Non-pigmented ciliary epithelial cell (primary cell): ENCODE data around the genes ANXA5, IL21, SPATA5 and ABHD18.

DNA sequence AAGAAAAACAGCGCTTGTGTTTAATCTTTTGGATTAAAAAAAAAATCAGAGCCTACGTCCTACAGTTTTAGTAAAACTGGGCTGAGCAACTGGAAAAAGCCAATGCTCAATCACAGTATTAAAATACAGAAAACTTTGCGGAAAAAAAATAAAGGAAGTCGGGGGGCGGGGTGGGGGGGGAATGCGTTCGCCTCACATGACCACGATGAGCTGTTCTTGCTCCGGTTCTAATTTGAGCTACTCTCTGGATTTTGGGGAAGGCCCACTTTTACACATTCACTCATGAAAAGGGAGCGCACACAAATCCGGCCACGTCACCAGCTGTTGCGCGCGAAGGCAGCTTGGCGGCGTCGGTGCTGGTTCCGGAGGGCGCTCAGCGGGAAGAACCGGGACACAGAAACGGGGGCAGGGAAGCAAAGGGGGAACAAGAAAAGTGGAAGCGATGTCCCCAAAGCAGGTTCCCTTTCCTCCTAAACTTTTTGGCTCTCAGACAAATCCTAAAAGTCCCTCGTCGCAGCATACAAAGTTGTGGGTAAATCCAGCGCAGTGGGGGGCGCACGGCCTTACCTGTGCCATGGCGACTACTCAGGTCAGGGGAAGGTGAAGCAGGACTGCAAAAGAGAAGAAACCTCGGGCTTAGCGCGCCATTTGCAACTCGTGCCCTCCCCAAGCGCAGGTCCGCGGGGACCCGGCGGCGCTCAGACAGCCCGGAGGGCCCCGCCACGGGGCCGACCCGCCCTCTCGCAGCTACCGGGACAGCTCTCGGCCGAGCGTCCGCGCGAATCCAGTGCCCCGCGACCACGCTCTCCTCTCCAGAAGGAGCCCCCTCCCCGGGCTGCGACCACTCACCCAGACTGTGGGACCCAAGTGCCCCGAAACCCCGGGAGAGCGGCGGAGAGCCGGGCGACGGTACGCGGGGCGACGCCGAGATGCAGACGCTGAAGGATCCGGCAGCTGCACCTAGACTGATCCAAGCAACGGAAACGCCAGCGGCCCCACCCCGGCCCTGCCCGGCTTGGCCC, at the start of gene ANXA5:
Gene ANXA5 (minus strand): TSS at position 967 of the 1,022 bp plus-strand sequence.
- RRBS: 2% methylated on average over 44 of the region's 77 CpGs

- RRBS: no CpG with 5 or more reads among the region's 3 CpGs
Measured at GRCh38 chr4:121853253-121854012, 16.8 kb downstream of the BBS7 start.

GRCh38 chr4:122620960-122621312, at the start of gene IL21:
TSS of gene IL21 (minus strand) at chr4:122621066.
- RRBS: no CpG with 5 or more reads among the region's 3 CpGs

DNA sequence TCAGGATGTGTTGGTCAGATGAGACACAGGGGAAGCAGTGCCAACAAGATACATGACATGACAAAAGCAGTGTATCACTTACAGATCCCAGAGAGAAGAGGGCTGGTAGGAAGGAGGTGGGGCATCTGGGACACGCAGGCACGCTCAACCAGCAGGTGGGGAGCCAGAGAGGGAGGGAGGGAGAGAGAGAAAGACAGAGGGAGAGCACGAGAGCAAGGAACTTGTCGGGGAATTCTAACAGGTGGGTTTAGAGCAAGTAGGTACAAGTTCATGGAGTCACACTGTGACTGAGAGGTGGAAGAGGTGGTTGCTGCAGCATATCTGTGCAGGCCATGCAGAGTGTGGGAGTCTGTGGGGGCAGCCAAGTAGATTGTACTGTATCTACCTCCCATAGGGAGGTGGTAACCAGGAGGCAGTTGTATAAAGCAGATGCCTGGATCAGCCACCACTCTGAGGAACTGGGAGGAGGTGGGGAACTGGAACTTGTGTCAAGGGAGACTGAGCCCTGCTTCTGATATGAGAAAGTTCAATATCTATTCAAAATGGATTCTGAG, 43.6 kb downstream of the BBS12 start:
- RRBS: no CpG with 5 or more reads among the region's 4 CpGs

DNA sequence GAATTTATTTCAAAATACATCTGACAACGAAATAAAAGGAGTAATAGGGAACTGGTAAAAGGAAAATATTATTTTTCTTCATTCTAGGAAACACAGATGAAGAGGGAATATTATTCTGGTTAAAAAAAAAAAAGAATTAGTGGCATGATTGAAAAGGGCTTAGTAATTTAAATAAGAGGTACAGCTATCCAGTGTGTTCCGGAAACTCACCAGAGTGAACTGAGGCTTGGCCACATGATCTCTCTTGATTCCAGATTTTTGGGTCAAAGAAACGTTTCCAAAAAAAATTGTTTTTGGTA, 28.1 kb upstream of the FGF2 start:
- RRBS: no CpG with 5 or more reads among the region's 3 CpGs

- RRBS: no CpG with 5 or more reads among the region's 23 CpGs
Measured at GRCh38 chr4:122922799-122923254, at the start of gene SPATA5. TSS of gene SPATA5 (plus strand) at chr4:122923078.

DNA sequence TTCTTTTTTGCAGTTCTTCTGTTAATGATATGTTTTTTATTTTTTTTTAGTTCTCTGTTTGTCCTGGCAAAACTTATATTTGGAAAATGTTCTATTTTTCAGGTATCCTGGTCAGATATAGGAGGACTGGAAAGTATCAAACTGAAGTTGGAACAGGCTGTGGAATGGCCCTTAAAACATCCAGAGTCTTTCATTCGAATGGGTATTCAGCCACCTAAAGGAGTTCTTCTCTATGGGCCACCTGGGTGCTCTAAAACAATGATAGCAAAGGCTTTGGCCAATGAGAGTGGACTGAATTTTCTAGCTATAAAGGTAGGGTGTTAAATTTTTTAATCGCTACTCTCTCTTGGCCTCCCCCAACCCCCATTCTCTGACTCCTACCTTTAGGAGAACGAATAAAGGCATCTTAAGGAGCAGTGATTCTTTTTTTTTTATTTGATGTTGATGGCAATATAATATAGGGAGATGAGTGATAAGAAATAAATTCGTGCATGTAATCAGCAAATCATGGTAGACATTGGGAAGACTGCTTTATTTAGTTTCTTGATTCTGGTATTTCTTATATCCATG, 105.3 kb downstream of the SPATA5 start:
- RRBS: no CpG with 5 or more reads among the region's 4 CpGs

- RRBS: no CpG with 5 or more reads among the region's 12 CpGs
Measured at GRCh38 chr4:123401269-123402447, 5.1 kb downstream of the SPRY1 start.

DNA sequence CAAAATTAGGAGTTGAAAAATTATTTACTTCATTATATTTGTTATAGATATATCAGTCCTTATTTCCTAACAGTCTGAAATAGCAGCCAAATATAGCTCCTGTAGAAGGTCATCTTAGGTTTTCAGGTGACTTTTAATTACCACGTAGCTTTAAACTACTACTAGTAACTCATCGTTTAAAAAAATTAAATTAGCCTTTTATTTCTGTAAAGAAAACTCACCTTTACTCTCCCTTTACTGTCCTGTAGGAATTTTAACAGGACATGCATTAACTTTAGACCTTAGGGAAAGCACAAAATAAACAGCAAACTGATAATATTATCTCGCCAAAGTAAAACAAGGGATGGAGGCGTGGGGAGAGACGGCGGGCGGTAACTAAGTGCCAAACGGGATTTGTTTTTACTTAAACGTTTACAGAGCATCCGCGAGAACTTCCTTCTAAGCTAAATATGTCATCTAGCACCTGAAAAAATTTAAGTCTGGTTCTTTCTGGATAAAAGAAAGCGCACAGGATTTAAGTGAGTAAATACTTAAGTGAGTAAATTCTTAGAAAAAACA, 108.3 kb downstream of the SPRY1 start:
- RRBS: no CpG with 5 or more reads among the region's 12 CpGs

- RRBS: 2% methylated on average over 10 of the region's 56 CpGs
Measured at GRCh38 chr4:123505422-123506308, 109.1 kb downstream of the SPRY1 start.

- RRBS: no CpG with 5 or more reads among the region's 3 CpGs
Measured at GRCh38 chr4:123599576-123600336, 203.2 kb downstream of the SPRY1 start.

GRCh38 chr4:123826758-123827246, 430.2 kb downstream of the SPRY1 start:
- RRBS: no CpG with 5 or more reads among the region's 2 CpGs

DNA sequence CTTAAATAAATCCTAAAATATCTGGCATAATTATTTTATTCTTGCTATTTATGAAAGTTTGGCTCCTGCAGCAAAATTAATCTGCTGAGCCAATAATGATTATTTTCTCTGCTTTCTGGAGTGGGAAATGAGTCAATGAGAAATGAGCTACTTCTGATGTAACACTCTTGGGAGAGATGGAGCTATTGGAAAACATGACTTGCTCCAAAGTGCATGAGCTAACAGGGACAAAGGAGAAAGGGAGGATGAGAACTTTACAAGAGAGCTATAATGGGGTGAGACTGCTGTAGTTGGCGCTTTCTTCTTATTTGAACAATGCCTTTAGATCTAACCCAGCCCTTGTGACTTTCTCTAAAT, 615.1 kb downstream of the ANKRD50 start:
- RRBS: no CpG with 5 or more reads among the region's 1 CpG

DNA sequence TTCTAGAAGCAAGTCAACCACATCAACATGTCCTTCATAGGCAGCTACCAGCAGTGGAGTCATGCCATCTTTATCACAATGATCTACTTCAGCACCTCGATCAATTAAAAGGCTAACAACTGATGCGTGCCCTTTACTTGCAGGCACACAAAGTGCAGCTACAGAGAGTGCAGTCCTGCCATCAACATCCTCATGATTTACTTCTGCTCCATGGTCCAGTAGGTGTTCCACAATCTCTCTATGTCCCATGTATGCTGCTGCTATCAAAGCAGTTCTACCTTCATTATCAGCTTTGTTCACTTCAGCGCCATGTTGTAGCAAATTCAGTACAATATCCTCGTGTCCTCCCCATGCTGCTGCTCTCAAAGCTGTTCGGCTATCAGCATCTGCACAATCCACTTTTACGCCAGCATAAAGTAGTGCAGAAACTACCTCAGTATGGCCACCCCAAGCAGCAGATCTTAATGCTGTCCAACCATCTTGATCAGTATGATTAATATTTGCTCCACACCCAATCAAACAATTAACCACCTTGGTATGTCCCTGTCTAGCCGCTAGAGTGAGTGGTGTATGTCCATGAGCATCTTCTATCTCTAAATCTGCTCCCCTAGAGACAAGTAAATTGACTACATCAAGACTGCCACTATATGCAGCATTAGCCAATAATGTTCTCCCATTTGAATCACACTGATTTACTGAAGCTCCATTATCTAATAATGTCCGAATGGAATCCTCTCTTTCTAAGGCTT, 41.4 kb downstream of the ANKRD50 start:
- RRBS: no CpG with 5 or more reads among the region's 8 CpGs

GRCh38 chr4:124709922-124710800, 2.4 kb downstream of the ANKRD50 start:
- RRBS: no CpG with 5 or more reads among the region's 8 CpGs

GRCh38 chr4:127623411-127624018, 9.2 kb upstream of the INTU start:
- RRBS: no CpG with 5 or more reads among the region's 33 CpGs

GRCh38 chr4:127783942-127784484, 1.9 kb downstream of the HSPA4L start:
- RRBS: no CpG with 5 or more reads among the region's 9 CpGs

GRCh38 chr4:127870526-127871373, 9.9 kb upstream of the PLK4 start:
- RRBS: no CpG with 5 or more reads among the region's 4 CpGs

DNA sequence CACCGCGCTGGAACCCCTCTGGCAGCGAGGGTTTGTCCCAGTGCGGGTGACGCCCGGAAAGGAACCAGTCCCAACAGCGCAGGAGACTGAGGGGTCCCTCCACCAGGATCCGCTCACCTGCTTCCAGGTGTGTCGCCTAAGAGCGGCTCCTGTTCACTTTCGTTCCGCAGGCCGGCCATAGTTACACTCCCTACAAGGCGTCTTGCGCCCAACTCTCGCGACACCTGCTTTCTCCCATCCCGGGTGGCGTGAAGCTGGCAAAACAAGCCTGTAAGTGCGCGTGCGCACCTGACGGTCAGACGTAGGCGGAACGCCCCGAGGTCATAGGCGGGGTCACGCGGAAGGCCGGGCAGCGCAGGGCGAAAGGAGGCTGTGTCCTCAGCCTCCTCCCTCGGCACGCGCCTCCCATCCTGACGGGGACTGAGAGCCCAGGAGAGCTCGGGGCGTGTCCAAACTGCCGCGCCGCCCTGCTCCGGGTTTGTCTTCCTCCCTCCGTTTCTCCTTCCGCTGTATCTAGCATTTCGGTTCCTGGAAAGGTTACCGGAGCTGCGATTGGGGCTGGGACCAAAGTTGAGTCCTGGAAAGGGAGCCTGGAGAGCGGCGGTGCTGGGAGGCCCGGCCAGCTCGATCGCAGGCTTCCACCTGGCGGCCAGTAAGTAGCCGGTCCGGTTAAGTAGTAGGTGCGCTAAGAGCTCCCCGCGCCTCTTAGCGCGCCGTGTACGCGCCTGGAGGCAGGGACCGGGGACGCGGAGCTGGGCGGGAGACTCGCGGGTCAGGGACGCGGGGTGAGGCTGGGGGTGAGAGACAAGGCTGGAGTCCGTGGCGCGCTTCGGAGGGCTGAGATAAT, at the start of gene ABHD18:
Gene ABHD18 (plus strand): TSS at position 452 of the 847 bp plus-strand sequence.
- RRBS: 1% methylated on average over 37 of the region's 76 CpGs